ENCODE measurements around a stretch of chr3.

GRCh38 chr3:64000215-64001425 lies 22.7 kb downstream of the PSMD6 start:
- PRO-cap, 3 experiments: no peak in any of the 3 experiments
- RAMPAGE, long total RNA, 2 experiments: no peak in any of the 2 experiments
- RRBS: no CpG with 5 or more reads among the region's 12 CpGs

- PRO-cap, 3 experiments: no peak in any of the 3 experiments
- RAMPAGE, long total RNA, 2 experiments: no peak in any of the 2 experiments
- RRBS: no CpG with 5 or more reads among the region's 13 CpGs
Observed at GRCh38 chr3:64150638-64151319, 74.5 kb downstream of the PRICKLE2 start.

- PRO-cap, 3 experiments: peak in 1 of 3 experiments; most common minus-strand start chr3:64210191 (in 1)
- RAMPAGE, long total RNA, 2 experiments: no peak in any of the 2 experiments
- RRBS: no CpG with 5 or more reads among the region's 9 CpGs
Observed at GRCh38 chr3:64210095-64210807, 15.0 kb downstream of the PRICKLE2 start.

DNA sequence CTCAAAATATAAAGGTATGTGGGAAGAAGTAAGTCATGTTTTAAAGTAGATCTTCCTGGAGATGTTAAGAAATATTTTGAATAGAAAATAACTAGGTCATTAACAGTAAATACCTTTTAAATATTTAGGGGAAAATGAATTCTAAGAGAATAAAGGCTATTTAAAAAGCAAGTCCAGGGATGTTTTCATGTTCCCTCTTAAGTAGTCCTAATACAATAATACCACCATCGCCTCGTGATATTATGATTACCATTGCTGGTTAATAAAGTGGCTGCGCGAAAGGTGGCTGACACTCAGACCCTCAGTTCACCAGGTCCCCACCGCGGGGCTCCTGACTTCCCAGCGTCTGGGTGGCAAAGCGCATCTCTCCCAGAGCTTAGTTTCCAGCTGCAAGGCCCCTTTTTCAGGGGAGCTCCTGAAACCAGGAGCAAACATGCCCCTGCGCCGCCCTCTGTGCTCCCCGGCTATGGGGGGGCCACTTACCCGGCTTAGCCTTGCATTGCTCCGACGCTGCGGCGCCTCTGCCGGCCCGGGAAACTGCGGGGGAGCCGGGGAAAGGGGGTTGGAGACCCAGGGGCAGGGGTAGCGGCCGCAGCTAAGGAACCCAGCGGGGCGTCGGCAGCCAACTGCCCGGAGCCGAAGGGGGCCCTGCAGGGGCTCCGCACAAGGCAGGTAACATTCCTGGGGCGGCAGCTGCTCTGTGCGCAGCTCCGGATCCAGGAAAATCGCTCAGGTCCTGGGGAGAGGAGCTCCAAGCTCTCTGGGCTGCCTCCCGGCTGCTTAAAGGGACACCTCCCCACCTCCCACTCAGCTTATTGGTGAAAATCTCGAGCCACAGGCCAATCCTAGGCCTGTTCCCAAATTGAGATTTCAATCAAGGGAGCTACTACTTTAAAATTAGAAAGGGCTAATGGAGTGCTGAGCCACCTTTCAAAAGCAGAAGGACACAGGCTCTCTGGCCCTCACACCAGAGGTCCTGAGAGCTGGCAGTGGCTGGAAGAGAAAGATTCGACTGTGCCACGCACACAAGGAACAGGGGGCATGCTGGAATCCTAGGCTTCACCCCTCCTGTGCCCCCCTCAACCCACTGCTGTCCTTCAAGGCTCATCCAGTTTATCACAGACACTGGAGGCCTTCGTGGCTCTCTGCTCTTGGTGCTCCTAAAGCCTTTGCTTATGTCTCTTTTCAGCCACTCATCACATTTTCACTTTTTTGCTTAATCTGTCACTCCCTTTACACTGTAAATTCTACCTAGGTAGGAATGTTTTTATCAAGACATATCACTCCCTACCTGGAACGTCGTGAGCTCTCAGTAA lies 42.6 kb upstream of the PRICKLE2 start:
- PRO-cap, 3 experiments: peak in 3 of 3 experiments; most common plus-strand start position 497 of the sequence (in 1); most common minus-strand start position 782 of the sequence (in 3)
- RAMPAGE, long total RNA, 2 experiments: start-site peak on the minus strand in 2 of 2 experiments, centred at positions 723 to 735 of the sequence, 78 to 126 reads per replicate
- RRBS: 4% methylated on average over 17 of the region's 39 CpGs

- PRO-cap, 3 experiments: peak in 1 of 3 experiments; most common minus-strand start chr3:64386903 (in 1)
- RAMPAGE, long total RNA, 2 experiments: no peak in any of the 2 experiments
- RRBS: no CpG with 5 or more reads among the region's 4 CpGs
Observed at GRCh38 chr3:64386802-64387001, 161.4 kb upstream of the PRICKLE2 start.

GRCh38 chr3:64533241-64534231 lies 154.3 kb downstream of the ADAMTS9 start:
- PRO-cap, 3 experiments: peak in 1 of 3 experiments; most common plus-strand start chr3:64533941 (in 1)
- RAMPAGE, long total RNA, 2 experiments: start-site peak on the minus strand in 1 of 2 experiments, at chr3:64533740-64533767 at its widest, 7 reads per replicate
- RRBS: no CpG with 5 or more reads among the region's 21 CpGs

- PRO-cap, 3 experiments: peak in 3 of 3 experiments; most common minus-strand start chr3:64896650 (in 3)
- RAMPAGE, long total RNA, 2 experiments: no peak in any of the 2 experiments
Observed at GRCh38 chr3:64896377-64896886, 208.6 kb upstream of the ADAMTS9 start.

GRCh38 chr3:64899946-64900736 lies 212.3 kb upstream of the ADAMTS9 start:
- PRO-cap, 3 experiments: no peak in any of the 3 experiments
- RAMPAGE, long total RNA, 2 experiments: no peak in any of the 2 experiments
- RRBS: no CpG with 5 or more reads among the region's 5 CpGs

GRCh38 chr3:64910086-64910600 lies 222.3 kb upstream of the ADAMTS9 start:
- PRO-cap, 3 experiments: no peak in any of the 3 experiments
- RAMPAGE, long total RNA, 2 experiments: no peak in any of the 2 experiments
- RRBS: no CpG with 5 or more reads among the region's 3 CpGs

DNA sequence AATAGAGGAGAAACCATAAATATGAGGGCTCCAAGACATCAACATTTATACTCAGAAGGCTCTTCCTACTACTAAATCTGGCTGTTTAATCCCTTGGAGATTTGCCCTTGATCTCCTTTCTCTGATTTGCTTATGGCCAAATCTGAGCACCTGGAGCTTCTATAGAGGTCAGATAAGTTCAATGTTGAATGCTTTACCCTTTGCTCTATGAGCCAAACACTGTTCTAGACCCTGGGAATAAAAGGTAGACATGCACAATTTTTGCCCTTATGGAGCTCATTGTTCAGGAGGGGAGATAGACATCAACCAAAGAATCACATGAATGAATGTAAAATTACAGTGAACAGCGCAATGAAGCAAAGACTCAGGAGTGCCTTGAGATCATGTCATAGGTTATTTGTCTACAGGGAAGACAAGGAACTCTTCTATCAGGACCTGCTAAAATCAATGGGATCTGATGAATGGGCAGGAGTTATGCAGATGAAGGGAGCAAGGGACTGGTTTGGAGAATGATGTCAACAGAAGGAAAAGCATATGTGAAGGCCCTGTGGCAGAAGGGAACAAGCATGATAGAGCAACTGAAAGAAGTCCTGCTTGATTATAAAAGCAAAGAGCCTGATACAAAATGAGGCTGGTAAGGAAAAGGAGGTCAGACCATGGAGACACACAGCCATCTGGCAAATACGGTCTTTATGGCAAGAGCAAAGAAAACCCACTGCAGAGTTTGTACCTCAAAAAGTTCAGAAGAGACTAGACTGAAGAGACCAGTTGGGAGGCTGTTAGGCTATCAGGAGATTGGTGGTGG lies 226.7 kb upstream of the ADAMTS9 start:
- PRO-cap, 3 experiments: no peak in any of the 3 experiments
- RAMPAGE, long total RNA, 2 experiments: no peak in any of the 2 experiments
- RRBS: no CpG with 5 or more reads among the region's 2 CpGs

DNA sequence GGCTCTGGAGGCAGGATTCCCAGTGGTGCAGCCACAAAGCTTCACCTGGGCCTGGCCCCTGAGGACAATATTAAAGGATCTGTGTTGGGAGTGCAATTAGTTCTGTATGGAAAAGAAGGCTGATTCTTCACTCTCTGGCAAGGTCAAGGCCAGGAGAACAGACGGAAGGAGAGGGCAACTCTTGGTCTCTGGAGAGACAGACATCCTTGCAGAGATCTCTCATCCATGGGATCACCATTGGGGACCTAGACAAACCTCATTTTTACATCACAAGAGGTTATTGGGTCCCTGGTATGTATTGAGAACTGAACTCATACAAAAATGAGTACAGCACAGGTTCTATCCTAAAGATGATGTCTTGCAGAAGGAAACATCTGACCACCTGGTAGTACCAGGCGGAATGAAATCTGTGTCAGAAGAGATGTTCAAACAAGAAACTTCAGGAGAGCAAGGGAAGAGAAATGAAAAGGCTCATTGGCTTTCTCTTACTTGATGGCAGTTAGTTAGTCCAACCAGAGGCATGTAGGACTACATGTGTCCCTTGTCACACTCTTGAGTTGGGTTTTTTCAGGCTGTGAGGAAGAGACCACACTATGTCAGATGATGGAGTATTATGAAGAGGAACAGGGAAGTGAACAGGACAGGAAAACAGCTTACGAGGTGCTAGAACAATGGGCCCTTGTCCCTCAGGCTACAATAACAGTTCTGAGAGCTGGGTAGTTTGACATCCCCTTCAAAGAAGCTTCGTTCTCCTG lies 238.2 kb upstream of the ADAMTS9 start:
- PRO-cap, 3 experiments: no peak in any of the 3 experiments
- RAMPAGE, long total RNA, 2 experiments: no peak in any of the 2 experiments
- RRBS: no CpG with 5 or more reads among the region's 4 CpGs

DNA sequence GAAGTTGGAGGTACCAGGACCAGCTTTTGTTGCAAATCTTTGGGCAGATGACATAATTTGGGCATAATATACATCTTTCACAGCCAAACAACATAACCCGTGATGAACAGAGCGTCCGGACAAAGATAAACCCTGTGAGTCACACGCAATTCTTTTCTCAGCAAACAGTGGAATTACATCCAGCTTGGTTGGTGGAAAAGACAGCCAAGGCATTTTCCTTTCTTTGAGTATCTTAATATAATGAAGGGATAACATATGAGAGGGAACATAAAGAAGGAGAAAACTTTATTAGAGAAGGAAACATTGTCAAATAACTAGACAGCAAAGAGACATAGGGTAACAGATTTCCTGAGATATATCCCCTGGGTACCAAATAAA lies 419.5 kb upstream of the ADAMTS9 start:
- PRO-cap, 3 experiments: peak in 1 of 3 experiments; most common plus-strand start position 182 of the sequence (in 1)
- RAMPAGE, long total RNA, 2 experiments: no peak in any of the 2 experiments
- RRBS: no CpG with 5 or more reads among the region's 4 CpGs

- PRO-cap, 3 experiments: no peak in any of the 3 experiments
- RAMPAGE, long total RNA, 2 experiments: no peak in any of the 2 experiments
- RRBS: no CpG with 5 or more reads among the region's 5 CpGs
Observed at GRCh38 chr3:65145878-65146576, 458.2 kb upstream of the ADAMTS9 start.

- PRO-cap, 3 experiments: peak in 3 of 3 experiments; most common plus-strand start chr3:65356609 (in 2); most common minus-strand start chr3:65356522 (in 1)
- RAMPAGE, long total RNA, 2 experiments: start-site peak on the plus strand in 1 of 2 experiments, at chr3:65356604-65356865 at its widest, 6 to 7 reads per replicate; start-site peak on the minus strand in 2 of 2 experiments, at chr3:65356756-65356839 at its widest, 108 to 273 reads per replicate
- RRBS: 14% methylated on average over 21 of the region's 77 CpGs
Observed at GRCh38 chr3:65356309-65357371, 668.8 kb upstream of the ADAMTS9 start.

- PRO-cap, 3 experiments: no peak in any of the 3 experiments
- RAMPAGE, long total RNA, 2 experiments: no peak in any of the 2 experiments
- RRBS: no CpG with 5 or more reads among the region's 8 CpGs
Observed at GRCh38 chr3:65591157-65592103, 447.3 kb downstream of the MAGI1 start.

DNA sequence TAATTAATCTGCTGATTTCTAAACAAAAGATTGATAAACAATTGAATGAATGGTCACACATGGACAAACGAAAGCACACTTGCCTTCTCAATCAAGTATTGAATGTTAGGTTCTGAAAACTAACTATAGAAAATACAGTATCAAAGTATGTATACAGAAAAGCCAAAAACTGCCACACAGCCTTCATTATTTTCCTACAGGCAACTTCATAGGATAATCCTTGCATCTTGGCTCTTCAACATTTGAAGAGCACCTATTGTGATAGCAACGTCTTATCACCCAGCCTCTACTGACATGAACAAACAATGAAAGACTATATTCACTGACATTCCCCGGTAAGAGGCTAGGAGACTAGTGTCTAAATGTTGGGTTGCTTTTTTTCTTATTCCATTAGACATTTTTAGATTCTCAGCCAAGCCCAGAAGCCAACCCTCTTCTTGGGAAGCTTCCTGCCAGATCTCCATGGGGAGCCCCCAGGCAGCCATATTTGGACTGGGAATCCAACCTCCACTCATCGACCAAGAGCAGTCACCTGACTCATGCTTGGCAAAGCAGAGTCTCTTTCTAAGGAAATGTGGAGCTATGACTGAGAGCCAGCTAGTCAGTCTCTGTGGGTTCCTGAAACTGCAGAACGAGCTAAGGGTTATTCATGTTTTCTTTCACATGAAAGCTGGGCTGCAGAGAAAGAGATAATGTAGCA lies 227.6 kb downstream of the MAGI1 start:
- PRO-cap, 3 experiments: no peak in any of the 3 experiments
- RAMPAGE, long total RNA, 2 experiments: no peak in any of the 2 experiments
- RRBS: no CpG with 5 or more reads among the region's 5 CpGs

DNA sequence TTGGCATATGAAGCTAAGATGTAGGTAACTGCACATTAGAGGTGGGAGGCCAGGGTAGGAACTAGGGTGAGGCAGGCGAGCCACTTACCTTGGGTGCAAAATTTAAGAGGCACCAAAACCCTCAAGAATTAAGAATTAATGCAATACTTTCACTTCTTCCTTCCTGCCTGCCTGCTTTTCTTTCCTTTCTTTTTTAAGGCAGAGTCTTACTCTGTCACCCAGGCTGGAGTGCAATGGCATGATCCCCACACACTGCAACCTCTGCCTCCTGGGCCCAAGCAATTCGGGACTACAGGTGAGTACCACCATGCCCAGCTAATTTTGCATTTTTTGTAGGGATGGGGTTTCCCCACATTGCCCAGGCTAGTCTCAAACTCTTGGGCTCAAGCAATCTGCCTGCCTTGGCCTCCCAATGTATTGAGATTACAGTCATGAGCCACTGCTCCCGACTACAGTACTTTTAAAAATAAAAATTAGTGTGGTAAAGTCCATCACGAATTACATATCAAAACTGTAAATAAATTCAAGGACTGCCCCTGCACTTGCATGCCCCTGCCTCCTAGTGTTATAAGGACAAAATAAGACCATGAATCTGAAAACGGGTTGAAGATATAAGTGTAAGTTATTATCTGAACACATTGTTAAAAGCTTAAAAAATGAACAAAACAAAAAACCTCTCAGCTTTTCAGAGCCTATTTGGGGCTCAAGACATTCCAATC lies 51.1 kb downstream of the MAGI1 start:
- PRO-cap, 3 experiments: no peak in any of the 3 experiments
- RAMPAGE, long total RNA, 2 experiments: no peak in any of the 2 experiments
- RRBS: no CpG with 5 or more reads among the region's 5 CpGs

DNA sequence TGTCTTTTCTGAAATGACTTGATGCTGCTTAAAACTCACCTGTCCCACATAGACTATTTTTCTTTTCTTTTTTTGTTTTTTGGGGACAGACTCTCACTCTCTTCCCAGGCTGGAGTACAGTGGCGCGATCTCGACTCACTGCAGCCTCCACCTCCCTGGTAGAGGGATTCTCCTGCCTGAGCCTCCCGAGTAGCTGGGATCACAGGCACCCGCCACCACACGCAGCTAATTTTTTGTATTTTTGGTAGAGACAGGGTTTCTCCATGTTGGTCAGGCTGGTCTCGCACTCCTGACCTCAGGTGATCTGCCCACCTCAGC lies 36.3 kb downstream of the MAGI1 start:
- PRO-cap, 3 experiments: no peak in any of the 3 experiments
- RAMPAGE, long total RNA, 2 experiments: no peak in any of the 2 experiments
- RRBS: no CpG with 5 or more reads among the region's 7 CpGs

DNA sequence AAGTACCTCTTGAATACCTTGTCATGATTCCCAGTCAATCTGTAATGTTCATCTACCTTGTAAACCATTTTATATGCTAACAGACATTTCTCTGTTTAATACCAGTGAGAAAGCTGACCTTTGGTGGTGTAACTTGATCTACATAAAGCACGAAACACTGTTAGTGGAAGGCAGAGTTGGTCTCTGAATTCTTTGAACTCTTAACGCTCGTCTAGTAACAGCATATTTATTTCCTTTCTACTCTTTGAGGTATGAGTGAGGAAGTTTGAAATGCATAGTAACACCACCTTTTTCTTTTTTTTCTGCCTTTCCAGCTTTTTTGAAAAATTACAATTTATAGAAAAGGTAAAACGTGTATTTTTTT lies 59.6 kb downstream of the SLC25A26 start:
- PRO-cap, 3 experiments: no peak in any of the 3 experiments
- RAMPAGE, long total RNA, 2 experiments: no peak in any of the 2 experiments
- RRBS: no CpG with 5 or more reads among the region's 4 CpGs

DNA sequence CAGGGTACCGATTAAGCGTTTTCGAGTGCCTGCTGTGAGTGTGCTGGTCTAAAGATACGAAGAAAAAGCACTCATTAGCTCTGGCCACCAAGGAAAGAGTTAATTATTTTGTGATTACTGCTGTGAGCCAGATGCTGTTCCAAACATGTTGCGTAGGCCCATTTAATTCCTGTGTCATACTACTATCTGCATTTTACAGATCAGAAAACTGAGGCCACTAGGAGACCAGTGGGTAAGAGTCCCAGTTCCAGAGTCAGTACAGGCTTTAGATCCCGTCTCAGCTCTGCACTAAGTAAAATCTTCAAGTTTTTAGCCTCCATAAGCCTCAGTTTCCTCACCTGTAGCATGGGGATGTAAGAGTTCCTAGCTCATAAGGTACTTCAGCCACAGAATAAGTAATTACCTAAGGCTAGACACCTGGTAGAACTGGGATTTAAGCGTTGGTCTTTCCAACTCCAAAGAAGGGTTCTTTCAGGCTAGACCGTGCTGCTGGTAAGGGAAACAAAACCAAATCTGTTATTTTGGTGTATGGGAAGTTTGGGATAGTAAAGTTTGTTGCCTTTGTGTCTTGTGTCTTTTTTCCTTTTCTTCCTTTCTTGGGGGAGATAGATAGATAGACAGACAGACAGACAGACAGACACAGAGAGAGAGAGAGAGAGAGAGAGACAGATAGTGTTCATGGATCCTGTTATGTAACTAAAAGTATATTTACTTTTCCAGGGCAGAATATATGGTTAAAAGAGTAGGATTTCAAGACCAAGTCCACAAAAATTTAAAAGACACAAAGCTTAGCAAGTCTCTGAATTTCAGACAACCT lies 133.5 kb downstream of the LRIG1 start:
- PRO-cap, 3 experiments: no peak in any of the 3 experiments
- RAMPAGE, long total RNA, 2 experiments: no peak in any of the 2 experiments
- RRBS: no CpG with 5 or more reads among the region's 8 CpGs